H9 (cell line): Measurements from ENCODE around the genes SI and SERPINI1.

GRCh38 chr3:160531338-160531892, 34.0 kb downstream of the KPNA4 start:
- PRO-cap, result no peak

GRCh38 chr3:160565625-160566558, 521 bp upstream of the KPNA4 start:
- PRO-cap, result bidirectional peak, plus-strand start at chr3:160565684, minus-strand start at chr3:160565571; bidirectional peak, plus-strand start at chr3:160566233, minus-strand start at chr3:160566091

DNA sequence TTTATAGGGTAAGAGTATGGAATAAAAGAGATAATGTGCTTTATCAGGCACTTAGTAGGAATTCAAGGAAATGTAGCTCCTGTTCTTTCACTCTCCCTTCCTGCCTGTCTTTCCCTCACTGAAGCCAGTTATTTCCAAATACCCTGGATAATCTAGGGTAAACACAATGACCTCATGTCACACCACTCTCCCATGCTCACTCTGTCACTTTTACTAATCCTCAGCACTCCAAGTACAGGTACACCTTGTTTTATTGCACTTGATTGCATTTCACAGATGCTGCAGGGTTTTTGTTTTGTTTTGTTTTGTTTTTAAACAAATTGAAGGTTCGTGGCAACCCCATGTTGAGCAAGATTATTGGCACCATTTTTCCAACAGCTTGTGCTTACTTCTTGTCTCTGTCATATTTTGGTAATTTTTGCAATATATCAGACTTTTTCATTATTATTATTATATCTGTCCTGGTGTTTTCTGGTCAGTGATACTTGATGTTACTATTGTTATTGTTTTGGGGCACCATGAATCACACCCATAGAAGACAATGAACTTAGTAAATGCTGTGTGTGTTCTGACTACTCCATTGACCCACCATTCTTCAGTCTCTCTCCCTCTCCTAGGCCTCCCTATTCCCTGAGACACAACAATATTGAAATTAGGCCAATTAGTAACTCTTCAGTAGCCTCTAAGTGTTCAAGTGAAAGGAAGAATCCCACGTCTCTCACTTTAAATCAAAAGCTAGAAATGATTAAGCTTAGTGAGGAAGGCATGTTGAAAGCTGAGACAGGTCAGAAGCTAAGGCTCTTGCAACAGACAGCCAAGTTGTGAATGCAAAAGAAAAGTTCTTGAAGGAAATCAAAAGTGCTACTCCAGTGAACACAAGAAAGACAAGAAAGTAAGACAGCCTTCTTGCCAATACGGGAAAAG, 41.0 kb downstream of the PPM1L start:
- PRO-cap, result no peak

DNA sequence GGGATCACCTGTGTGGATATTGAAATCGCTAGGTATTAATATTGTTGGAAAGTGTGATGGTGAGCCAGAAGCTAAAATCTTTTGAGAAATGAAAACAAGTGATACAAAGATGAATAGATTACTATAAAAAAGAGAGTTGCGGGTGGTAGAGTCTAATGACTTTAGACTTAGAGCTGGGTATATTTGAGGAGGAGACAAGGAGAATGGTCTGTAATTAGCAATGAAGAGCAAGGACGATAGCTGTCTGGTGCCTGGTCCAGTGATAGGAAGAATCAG, 10.3 kb downstream of the NMD3 start:
- PRO-cap, result no peak

GRCh38 chr3:162195223-162195652, 698.6 kb downstream of the OTOL1 start:
- PRO-cap, result no peak

GRCh38 chr3:163499196-163500182, 1578.8 kb downstream of the SI start:
- PRO-cap, result no peak

DNA sequence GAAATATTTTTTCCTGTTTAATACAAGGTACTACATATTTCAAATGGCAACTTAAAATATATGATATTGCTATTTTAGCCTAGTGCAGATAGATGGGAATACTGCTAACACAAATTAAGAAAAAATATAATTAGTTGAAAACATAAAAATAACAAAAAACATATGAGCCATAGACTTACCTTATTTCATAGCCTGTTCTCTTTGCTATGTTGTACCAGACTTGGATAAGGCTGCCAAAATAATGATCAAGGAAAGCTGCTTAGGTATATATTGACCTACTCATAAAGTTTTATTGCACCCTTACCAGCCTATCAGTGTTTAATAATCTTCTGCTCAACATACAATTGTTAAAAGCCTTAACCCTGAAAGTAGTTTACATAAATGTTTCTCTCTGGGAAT, at the start of gene SI:
Gene SI (minus strand): TSS at position 243 of the 399 bp plus-strand sequence.
- PRO-cap, result no peak

GRCh38 chr3:165148687-165149004, 47.5 kb downstream of the SLITRK3 start:
- PRO-cap, result no peak

GRCh38 chr3:165192405-165193261, 3.6 kb downstream of the SLITRK3 start:
- PRO-cap, result unidirectional peak, plus-strand start at chr3:165192782

GRCh38 chr3:165785782-165786529, 51.3 kb downstream of the BCHE start:
- PRO-cap, result no peak

GRCh38 chr3:167735011-167735783, at the start of gene SERPINI1:
Gene SERPINI1 (plus strand): TSS chr3:167735721.
- PRO-cap, result bidirectional peak, plus-strand start at chr3:167735416, minus-strand start at chr3:167735417; bidirectional peak, plus-strand start at chr3:167735723, minus-strand start at chr3:167735625

DNA sequence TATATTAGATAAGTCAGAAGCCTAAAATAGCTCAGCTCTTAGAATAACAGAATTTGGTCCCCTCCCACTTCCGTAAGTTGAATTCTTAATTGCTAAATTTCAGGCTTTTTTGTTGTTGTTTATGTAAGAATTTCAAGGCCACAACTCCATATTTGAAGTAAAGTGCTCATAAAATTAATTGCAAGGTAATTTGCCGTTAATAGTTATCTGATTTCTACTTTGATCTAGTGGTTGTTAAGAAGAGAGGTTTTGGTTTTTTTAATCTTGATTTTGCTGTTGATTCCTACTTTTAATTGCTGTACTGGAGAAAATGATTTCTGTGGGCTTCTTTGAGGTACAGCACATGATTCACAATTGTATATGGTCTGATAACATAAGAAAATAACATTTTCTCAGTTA, 129.2 kb downstream of the SERPINI1 start:
- PRO-cap, result no peak

GRCh38 chr3:168027604-168028100, 68.1 kb downstream of the GOLIM4 start:
- PRO-cap, result no peak

- PRO-cap, result no peak
These were observed 3.7 kb downstream of the GOLIM4 start for GRCh38 chr3:168091833-168092639.

GRCh38 chr3:169138674-169139370, 524.7 kb downstream of the MECOM start:
- PRO-cap, result no peak

DNA sequence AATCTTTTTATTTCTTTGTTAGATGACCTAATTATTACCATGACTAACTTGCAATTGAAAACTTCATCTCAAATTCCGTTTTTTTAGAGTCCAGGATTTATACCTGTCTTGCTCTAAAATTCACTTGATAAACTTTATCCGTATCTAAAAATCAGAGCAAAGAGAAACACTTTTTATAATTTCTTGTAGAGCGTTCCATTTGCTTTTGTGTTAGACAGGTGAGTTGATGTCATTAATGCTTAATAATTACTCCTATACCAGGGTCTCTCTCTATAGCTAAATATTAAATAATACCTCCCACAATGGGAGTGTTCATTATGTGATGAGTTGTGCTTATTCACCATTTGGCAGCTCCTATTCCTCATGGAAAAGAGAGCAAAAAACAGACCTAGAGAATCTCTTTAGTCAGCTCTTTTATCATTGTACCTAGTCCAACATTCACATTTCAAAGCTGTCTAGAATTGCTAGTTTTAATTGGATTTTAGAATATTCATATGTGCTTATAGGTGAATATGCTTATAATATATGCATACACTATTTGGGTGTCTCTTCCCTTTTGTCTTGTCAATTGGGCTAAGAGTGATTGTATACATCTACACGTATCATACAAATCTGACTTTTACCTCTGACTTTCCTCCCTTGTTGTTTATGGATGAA, 522.2 kb downstream of the MECOM start:
- PRO-cap, result no peak

- PRO-cap, result no peak
These were observed 515.9 kb downstream of the MECOM start for GRCh38 chr3:169147607-169147988.

- PRO-cap, result no peak
These were observed 464.9 kb downstream of the MECOM start for GRCh38 chr3:169198589-169198943.

DNA sequence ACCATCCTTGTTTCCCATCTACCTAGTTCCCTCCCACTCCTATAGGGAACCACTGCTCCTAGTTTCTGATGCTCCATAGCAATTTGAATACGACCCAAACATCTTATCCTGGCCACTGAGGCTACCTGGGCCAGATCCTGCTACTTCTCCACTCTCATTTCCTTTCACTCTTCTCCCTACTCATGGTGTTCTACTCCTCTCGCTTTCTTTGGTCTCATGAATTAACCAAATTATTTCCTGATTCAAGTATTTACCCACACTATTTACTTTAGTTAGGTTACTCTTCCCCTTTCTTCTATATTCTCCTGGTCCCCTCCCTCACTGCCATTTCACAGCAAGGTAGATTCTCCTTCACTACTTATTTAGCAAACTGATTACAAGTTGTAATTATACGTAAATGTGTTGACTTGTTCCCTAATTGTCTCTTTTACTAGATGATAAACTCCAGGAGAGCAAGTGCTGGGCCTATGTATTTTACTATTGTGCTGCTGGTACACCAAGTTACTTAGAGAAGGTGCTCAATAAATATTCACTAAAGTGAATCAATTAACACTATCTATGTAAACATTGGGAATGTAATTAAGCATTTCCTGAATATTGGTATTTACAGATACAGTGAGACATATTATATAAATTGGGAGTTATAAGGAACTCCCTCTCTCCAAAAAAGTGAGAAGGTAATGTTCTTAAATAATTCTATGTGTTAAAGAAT, 355.6 kb downstream of the MECOM start:
- PRO-cap, result no peak

DNA sequence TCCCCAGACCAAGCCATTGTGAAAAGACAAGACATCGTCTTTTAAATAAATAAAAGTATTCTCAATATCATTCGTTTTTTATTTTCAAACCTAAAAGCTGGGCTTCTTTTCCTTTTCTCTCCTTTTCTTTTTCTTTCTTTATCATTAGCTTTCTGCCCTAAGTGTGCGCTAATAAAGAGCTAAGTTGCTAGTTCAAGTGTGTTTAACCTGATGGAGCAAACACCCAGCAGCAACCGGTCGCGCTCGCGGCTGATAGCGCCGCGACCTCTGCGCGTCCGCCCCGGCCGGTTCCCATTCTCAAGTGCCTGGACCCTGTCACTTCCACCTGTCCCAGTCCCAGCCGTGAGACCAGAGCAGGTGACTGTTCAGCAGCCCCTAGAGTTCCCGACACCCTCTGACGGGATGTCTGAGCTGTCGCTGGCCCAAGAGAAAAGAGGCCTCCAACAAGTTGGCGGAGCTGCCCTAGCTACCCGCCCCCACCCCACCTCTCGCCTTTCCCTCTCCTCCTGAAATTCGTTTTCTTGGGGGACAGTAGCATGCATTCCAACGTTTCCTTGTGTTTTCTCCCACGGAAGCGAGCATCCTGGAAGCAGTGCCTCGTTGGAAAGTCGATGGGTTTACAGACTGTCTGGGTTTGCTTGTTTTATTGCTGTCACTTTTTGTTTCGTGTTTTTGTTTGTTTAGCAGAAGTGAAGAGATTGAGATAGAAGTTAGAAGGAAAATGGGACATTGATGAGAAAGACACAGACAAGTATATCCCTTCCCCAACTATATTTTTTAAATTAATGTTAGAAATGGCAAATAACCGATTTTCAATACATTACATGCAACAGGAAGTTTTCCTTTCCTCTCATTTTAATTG, 3.1 kb upstream of the MECOM start:
- PRO-cap, result no peak